ENCODE data around the gene GDI2.

GRCh38 chr10:5487432-5487959 lies 11.9 kb downstream of the CALML5 start:
- RRBS, 2 experiments = no CpG with 5 or more reads among the region's 15 CpGs

DNA sequence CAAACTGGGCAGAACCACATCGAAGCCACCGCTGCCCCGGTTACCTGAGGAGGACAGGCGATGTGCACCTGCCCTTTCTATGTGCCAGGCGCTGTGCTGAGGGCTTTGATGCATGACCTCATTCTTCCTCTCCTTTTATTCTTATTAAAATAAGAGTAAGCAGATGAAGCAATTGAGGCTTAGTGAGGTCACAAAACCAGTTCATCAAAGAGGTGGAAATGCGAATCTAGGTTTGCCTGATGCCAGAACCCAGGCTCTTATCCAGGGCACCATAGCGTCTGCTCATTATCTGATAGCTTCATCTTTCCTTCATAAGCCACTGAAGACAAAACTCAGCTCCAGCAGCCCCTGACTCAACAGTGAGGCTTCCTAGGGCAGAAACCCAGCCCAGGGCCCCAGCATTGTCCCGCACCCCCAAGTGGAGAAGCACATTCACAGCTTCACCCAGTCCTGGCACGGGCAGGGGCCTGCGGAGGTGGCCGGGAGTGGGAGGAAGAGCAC lies 10.1 kb upstream of the CALML5 start:
- RRBS, 2 experiments = 25 to 68% methylated on average over 3 of the region's 11 CpGs

- RRBS, 2 experiments = no CpG with 5 or more reads among the region's 9 CpGs
Observed at GRCh38 chr10:5546704-5547441, 22.1 kb downstream of the CALML3 start.

DNA sequence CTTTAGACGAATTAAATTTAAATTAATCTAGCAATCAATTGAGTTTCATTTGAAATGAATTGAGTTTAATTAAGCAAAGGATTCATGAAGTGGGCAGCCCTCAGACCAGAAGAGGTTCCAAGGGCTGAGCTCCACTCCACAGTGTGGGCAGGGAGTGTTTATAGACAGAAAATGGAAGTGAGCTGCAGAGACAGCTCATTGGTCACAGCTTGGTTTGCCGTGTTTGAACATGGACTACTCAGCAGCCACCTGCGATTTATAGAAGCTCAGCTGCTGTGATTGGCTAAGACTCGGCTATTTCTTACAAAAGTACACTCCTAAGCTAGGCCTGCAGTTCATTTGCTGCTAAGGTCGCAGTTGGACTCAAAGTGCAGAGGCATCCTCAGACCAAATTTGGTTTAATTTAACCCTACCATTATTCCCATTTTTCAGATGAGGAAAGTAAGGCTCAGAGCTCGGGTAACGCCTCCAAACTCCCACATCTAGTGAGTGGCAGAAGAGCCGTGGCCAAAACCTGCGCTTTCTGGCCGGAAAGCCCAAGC lies 24.9 kb downstream of the CALML3 start:
- RRBS, 2 experiments = no CpG with 5 or more reads among the region's 10 CpGs

GRCh38 chr10:5566547-5567128 lies 41.9 kb downstream of the CALML3 start:
- RRBS, 2 experiments = no CpG with 5 or more reads among the region's 5 CpGs

- RRBS, 2 experiments = no CpG with 5 or more reads among the region's 13 CpGs
Observed at GRCh38 chr10:5574654-5575033, 49.9 kb downstream of the CALML3 start.

DNA sequence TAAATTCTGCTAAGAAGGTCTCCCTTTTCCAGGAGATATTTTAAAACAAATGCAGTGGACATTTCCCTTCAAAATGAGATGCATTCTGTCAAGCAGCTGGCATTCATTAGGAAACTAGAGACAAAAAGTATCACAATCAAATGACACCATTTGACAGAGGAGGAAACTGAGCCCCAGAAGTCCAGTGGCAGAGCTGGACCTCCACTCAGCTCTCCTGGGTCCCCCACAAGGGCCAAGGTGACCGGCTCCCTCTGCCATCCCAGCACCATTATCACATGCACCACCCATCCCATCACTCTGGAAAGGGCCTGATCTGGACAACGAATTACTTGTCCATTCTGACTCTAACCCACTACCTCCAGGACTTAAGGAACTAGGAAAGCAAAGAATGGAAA lies 57.3 kb downstream of the ASB13 start:
- RRBS, 2 experiments = no CpG with 5 or more reads among the region's 2 CpGs

DNA sequence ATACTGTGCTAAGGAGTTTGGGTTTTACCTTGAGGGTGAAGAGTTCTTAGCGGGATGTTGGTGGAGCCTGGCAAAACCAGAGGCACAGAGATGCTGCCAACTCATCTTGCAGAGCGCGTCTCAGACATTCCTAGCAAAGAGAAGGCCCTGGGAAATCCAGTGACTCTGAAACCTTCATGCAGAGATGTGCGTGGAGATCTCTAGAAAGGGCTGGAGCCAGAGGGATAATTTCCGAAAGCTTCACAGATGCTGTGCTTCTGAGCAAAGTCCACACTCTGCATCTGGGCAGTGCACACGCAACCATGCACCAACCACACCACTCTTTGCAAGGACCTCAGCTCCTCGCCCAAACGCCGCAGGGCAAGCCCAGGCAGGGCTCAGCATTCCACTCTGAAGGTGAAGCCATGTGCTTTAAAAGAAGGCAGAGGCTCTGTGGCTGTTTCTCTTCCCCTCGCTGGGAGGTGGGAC lies 48.5 kb downstream of the ASB13 start:
- RRBS, 2 experiments = no CpG with 5 or more reads among the region's 10 CpGs

DNA sequence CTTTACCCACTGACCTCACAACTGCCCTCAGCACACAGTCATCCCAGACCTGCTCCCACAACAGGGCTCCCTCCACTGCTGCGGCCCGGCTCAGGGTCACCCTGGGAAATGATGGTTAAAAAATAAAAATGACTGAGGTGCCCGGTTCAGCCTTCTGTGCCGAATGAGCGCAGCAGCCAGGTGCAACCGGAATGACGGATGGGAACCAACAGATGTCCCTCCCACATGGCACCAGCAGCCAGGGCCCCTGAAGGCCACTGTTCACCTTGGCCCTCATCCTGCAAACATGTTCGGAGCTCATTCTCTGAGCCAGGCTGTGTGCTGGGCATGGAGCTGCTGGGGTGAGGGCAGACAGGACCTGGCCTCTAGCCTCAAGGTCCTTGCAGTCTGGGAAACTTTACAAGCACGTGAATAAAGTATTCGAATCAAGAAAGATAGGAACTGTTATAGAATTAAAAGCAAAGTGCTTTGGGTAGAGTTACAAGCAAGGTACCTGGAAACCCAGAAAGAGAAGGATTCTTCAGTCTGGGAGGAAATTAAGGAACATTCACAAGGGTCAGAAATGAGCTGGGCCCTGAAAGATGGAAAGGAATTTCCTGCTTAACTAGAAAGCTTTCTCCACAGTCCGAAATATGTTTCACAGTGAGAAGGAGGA lies 40.0 kb downstream of the ASB13 start:
- RRBS, 2 experiments = 91 to 98% methylated on average over 3 to 5 of the region's 11 CpGs

DNA sequence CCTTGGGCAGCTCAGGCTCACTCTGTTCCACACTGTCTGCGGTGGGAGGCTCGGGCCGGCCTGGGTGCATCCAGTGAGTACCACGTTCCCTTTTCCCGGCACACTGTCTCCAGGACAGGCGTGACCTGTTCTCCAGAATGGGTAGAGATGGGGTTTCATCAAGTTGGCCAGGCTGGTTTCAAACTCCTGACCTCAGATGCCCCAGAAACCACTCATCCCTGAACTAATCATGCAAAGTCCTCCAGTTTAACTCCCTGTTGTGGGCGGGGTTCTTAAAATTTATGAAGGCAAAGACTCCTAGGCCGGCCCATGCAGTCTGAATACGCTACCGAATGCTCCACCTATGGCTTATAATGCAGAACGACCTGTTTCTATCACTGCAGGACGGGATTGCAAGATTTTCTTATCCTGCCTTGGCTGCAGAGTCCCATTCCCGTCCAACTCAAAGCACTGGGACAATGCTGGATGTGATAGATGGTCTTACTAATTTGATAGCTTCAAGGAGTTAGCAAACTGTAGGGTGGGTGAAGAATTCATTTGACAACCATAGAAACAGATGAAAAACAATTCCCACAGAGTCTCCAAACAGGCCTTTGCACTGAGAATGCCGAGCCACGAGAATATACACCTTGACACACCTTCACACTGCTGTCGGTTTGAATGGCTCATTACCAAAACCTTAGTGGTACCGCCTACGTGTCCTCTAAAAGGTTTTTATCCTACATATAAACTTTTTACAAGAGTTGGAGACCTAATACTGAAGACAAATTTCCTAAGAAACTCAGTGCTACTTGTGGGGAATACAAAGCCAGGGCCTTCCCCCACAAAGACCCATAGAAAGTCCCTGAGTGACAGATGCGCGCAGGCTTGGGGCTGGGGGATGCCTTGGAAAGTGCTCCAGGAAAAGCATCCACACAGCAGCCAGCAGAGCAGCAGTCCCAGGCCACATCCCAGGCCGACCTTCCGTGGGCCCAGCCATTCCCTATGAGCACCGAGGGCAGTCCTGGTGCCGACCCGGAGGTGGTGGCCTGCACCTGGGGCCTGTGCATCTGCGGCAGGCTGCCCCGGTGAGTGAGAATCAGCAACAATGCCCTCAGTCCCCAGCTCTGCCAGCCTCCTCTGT lies 26.8 kb downstream of the ASB13 start:
- RRBS, 2 experiments = 97 to 98% methylated on average over 3 of the region's 27 CpGs

DNA sequence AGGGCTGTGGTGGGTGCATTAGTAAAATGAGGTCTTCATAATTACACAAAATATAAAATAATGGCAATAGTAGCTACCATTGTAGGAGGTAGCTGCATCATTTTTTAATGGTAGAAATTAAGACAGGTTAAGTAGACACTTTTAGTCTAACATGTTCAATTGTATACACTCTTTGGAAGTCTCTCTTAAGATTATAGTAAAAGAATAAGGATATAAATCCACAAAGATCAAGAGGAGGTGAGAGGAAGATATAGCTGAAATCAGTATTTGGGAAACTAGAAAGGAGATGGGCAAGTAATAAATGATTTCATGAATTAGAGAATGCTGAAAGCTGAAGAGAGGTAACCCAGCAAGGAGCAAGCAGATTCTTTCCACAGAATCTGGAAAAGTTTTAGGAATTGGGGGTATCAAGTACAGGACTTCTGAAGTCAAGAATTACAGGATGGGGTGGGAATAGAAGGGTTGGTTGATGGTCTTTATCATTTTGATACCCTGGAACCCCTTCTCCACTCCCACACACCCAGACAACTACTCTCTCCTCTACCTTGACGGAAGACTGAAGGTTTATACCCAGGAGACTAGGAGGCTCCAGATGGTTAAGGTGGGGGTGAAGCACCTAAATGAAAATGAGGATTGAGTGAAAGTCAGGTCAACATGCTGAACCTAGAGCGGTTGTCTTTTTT lies 11.0 kb downstream of the TASOR2 start:
- RRBS, 2 experiments = no CpG with 5 or more reads among the region's 2 CpGs

- RRBS, 2 experiments = under 1 to 2% methylated on average over 23 of the region's 87 CpGs
Observed at GRCh38 chr10:5812613-5813520, at the start of gene GDI2. TSS of gene GDI2 (minus strand) at chr10:5813434.

GRCh38 chr10:5885599-5886215 lies 4.0 kb downstream of the ANKRD16 start:
- RRBS, 2 experiments = no CpG with 5 or more reads among the region's 5 CpGs

- RRBS, 2 experiments = no CpG with 5 or more reads among the region's 14 CpGs
Observed at GRCh38 chr10:5899927-5900694, 10.1 kb downstream of the FBH1 start.

- RRBS, 2 experiments = no CpG with 5 or more reads among the region's 18 CpGs
Observed at GRCh38 chr10:5918062-5918735, 28.2 kb downstream of the FBH1 start.

GRCh38 chr10:6009048-6009568 lies 31.8 kb upstream of the IL15RA start:
- RRBS, 2 experiments = no CpG with 5 or more reads among the region's 2 CpGs

DNA sequence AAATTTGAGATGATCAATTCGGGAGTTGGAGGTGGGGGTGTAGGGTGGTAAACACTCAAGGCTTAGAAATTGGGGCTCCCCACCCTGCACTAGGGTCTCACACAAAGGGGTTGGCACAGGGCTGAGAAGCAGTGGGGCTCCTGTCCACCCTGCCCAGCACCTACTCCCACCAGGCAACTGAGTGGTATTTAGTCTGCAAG lies 27.3 kb downstream of the IL2RA start:
- RRBS, 2 experiments = no CpG with 5 or more reads among the region's 1 CpG

DNA sequence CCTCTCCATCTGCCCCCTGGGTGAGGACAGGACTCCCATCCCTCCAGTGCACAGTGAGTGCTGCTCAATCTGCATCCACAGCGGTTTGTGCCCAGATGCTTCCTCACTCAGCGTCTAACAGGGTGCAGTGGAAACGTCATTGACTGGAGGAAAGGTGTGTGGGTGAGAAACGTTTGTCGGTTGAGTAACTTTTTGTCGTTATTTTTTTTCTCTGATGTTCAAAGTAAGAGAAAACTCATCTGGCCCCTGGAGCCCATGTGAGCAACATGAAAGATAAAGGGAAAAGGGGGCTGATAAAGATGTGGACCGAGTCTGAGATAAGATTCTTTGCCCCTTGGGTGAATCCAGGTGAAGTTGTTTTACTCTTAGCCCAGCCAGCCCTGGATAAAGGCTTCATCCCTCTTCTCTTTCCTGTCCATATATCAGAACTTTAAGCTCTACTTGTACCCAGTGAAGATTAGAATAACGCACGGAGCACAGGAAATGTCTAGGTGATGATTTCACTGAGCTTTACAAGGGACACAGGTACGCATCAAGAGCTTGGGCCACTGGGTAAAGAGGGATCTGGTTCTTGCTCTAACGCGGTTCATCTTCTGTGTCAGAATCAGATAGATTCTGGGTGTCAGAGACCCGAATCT lies 25.0 kb downstream of the IL2RA start:
- RRBS, 2 experiments = no CpG with 5 or more reads among the region's 13 CpGs

- RRBS, 2 experiments = no CpG with 5 or more reads among the region's 3 CpGs
Observed at GRCh38 chr10:6170320-6170930, 32.3 kb upstream of the PFKFB3 start.